GM23248 (cell line): ENCODE measurements around a stretch of chr13.

DNA sequence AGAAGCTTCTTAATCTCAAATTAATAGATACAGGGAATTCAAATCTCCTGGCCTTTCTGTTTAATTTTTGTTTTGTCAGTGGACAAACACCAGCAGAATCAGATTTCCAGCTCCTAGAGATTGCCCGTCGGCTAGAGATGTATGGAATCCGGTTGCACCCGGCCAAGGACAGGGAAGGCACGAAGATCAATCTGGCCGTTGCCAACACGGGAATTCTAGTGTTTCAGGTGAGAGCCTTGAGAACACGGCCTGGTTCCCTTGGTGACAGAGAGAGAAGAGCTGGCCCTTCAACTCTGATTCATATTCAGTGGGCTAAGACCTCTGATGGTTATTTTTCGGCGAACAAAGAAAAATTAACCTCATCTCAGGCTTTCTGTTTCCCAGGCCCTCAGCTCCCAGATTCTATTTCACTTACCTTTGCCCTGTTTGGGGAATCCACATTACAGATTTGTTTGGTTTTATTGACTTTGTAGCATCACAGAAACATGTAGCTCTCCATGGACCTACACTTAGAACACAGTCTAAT, 191.3 kb downstream of the STK24 start:
- RAMPAGE, long total RNA: no peak

GRCh38 chr13:98394863-98395472, 181.9 kb downstream of the STK24 start:
- RAMPAGE, long total RNA: no peak

DNA sequence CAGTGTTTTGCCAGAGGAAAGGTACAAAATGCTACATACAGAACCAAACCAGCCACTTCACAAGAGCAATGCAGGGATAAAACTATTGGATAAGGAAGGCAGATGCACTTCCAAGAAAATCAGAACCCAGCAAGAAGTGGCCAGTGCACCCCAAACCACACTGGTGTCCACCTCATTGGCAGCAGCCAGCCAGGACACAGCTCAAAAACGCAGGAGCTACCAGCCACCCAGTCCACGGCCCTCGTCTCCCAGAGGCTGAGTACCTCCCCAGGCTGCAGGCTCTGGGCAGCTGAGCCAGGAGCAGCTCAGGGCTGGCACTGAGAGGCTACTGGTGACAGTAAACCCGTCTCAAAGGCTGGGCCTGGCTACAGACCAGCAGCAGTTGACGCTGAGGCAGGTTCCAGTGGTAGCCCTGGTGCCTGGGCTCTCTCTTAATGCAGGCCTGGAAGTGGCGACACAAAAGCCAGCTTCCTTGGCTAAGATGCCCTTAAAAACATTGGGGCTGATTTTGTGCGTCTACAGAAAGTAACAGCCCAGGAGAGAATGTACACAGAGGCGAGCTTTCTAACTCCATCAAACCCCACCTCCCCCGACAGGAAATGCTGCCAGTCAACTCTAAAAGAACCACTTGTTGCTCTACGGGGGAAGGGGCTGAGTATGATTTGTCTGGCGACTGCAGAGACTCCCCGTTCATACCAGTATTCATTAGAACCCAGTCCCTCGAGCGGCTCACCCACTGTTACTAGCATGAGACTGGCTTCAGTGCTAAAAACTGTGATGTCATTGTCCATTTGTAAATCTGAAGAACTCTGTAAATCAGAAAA, 126.3 kb downstream of the STK24 start:
- RAMPAGE, long total RNA: no peak

GRCh38 chr13:98474724-98475426, 102.0 kb downstream of the STK24 start:
- RAMPAGE, long total RNA: no peak

DNA sequence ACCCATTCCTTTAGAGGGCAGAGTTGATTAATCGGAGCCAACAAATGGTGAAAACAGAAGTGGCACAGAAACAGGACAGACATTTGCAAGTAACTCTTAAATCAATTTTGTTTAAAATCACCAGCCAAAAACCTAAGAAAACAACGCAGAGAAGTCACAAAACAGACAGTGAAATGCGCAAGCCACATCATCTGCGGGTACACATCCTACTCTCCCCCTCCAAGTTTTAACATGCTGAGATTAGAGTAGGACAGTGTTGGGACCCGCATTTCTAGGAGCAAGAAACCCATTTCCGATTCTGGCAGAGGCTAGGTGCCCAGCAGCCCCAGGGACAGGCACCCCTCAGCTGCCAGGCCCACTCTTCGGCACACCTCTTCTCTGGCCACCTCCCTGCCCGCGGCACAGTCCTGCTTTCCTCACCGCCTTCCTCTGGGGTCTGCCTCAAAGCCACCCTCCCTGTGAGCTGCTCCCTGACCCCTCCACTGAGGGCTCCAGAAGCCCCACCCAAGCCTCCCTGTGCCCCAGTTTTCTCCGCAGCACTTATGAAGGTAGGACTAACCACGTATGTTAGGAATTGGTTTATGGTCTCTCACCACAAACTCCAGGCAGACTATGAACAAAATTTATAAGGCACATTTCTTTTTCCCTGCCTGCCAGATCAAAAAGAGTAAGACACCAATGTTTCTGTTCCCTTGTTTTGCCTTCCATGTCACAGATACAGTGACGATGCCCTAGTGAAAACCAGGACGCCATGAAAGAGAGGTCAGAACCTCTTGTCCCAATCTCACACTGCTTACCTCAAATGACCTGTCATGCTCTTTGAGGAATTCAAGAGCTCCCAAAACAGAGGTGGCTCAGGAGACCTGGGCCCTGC, 79.9 kb downstream of the STK24 start:
- RAMPAGE, long total RNA: no peak

- RAMPAGE, long total RNA: no peak
These were observed 73.9 kb downstream of the STK24 start for GRCh38 chr13:98502997-98503434.

DNA sequence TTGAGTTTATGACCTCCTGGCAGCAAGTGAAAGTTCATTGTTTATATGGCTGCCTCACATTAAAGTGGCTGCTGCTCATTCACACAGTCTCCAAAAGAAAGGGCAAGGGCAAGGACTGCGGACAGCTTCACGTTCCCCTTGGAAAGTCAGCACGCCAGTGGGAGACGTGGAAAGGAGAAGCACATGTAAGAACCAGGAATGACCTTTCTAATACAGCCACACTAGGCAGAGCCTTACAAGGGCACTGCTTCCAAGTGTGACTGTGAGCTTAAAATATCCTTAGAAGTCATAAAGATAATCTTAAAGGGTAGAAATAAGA, 73.5 kb downstream of the STK24 start:
- RAMPAGE, long total RNA: no peak

GRCh38 chr13:98535518-98536042, 41.3 kb downstream of the STK24 start:
- RAMPAGE, long total RNA: no peak

DNA sequence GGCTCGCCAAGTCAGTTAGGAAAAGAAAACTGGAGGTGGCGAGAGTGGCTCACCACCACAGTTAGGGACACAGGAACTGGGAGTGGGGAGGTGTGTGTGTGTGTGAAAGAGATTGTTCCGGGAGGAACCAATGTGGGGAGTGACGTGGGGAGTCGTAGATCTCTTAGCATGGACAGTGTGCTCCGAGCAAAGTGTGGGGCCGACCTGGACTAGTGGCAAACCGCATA, 8.6 kb upstream of the SLC15A1 start:
- RAMPAGE, long total RNA: no peak

DNA sequence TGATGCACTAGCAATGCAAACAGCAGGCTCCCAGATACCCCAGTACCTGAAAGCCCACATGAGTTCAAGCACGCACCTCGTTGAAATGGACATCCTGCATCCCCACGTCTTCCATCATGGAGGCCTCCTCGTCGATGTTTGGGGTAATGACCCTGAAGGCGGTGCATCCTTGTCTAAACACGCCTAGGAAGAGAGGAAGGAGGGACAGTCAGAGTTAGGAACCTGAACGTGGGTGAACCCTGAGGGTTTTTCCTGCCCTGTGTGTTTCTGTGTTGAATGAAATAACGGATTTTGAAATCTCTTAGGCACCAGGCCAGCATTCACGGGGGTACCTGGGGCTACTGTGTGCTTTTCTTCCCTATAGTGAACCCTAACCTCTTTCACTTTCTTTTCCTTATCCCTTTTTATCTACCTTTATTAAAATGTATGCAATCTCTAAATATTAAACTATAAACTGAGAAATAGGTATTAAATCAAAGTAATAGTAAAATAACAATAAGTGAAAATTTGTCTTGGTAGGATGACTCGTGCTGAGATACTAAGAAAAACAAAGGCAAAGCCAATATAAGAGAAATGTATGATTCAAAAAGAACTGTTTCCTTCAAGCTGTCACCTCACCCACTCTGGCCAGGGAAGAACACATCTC, 72.0 kb upstream of the SLC15A1 start:
- RAMPAGE, long total RNA: no peak

- RAMPAGE, long total RNA: no peak
These were observed 77.1 kb upstream of the SLC15A1 start for GRCh38 chr13:98829414-98830084.

- RAMPAGE, long total RNA: no peak
These were observed 77.9 kb upstream of the SLC15A1 start for GRCh38 chr13:98830292-98830821.

DNA sequence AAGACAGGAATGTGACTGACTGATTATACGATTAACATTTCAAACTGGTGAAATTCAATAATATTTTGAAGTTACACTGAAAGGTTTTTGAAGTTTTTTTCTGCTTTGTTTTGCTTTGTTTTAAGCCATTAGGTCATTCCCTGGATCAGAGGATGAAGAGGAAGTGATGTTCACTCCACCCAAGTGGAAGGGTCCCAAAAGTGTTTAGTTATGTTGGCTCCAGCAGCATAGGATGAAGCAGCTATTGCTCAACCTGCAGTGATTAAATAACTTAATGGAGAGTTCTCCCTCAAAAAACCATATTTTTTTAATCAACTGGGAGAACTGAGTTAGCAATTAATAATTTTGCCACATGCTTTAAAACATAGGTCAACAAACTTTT, 49.6 kb downstream of the DOCK9 start:
- RAMPAGE, long total RNA: no peak

DNA sequence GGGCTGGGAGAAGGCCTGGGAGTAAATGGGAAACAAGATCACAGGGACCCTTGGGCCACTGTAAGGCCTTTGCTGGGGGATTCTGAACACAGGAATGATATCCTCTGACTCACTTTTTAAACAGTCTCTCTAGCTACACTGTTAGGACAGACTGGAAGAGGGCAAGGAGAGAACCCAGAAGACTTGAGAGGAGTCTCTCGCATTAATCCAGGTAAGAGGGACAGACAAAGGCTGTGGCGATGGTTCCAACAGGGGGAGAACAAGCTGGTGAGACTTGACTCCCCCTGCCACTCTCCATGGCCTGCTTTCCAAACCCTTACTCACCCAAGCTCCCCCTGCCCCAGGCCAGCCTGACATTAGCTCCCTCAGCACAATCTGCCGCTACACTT, 31.8 kb downstream of the DOCK9 start:
- RAMPAGE, long total RNA: no peak

- RAMPAGE, long total RNA: no peak
These were observed 34.8 kb upstream of the UBAC2 start for GRCh38 chr13:99165923-99166197.

DNA sequence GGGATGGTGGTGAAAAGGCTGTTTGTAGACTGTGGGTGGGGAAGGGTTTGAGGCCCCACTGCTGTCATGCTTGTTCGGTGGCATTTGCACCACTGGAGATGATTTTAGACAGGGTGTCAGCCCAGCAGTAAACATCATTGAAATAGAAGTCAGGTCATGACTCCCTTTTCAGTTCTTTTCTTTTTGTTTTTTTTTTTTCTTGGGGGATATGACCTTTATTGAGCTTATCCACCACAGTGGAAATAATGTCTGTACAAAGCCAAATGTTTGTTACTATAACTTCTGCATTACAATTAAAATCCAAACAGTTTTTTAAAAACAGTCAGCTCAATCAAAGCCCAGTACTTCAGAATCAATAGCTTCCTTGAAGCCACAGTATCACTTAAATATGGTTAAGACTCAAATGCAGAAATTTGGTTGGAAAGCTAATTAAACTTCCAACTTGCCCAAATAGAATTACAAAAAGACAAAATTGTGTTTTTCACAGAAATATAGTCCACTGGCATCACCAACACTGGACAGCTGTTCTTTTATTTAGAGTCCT, 14.2 kb downstream of the UBAC2 start:
- RAMPAGE, long total RNA: no peak

- RAMPAGE, long total RNA: no peak
These were observed 12.4 kb upstream of the GPR18 start for GRCh38 chr13:99270489-99271035.

DNA sequence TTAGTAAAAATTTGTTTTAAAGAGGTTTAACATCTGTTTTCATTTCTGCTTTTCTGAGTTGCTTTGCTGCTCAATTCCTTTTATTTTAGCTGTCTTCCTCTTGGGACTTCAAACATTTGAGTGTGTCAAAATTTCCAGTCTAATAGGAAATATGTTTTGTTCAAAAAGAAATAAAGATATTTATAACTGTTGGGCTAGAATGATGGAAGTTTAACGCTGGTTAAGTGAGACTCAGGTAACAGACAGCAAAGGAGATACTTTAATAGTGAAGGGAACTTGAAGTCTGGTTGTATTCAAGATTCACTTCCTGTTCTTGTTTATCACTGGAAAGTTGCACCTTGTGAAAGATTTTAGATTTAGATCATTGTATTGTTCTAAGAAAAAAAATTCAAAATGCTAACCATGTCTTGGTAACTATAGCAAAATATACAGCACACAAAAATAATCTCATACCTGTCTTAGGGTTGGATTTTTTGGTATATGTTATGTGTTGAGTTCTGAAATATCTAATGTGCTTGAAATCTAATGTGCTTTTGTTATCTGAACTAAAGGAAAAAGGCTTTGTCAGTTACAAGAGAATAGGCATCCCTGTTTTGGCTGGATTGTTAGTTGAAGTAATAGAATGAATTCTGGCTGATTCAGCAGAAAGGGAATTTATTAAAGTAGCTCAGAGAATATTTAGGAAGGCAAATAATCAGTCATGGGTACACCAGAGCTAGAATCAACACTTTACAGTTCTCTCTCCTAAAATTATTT, 24.4 kb upstream of the GPR18 start:
- RAMPAGE, long total RNA: no peak

- RAMPAGE, long total RNA: no peak
These were observed 67.3 kb upstream of the GPR183 start for GRCh38 chr13:99374408-99375023.

GRCh38 chr13:99376026-99376838, 69.0 kb upstream of the GPR183 start:
- RAMPAGE, long total RNA: no peak